MCF 10A (cell line): ENCODE results near the genes GMCL1 and PCBP1.

- PRO-cap, result no peak
- RRBS, result no CpG with 5 or more reads among the region's 9 CpGs
Observed at GRCh38 chr2:69465386-69465955, 28.2 kb upstream of the NFU1 start.

GRCh38 chr2:69604622-69605465, 38.7 kb downstream of the AAK1 start:
- PRO-cap, result no peak
- RRBS, result no CpG with 5 or more reads among the region's 5 CpGs

DNA sequence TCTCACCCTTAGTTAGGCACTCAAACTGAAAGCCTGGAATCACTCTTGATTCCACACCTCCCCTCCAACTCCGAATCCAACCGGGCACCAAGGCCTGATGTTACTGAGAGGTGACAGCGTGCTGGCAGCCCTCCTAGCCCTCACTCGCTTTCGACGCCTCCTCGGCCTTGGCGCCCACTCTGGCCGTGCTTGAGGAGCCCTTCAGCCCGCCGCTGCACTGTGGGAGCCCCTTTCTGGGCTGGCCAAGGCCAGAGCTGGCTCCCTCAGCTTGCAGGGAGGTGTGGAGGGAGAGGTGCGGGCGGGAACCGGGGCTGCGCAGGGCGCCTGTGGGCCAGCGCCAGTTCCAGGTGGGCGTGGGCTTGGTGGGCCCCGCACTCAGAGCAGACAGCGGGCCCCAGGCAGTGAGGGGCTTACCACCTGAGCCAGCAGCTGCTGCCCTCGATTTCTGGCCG, 21.7 kb downstream of the AAK1 start:
- PRO-cap, result no peak
- RRBS, result no CpG with 5 or more reads among the region's 22 CpGs

DNA sequence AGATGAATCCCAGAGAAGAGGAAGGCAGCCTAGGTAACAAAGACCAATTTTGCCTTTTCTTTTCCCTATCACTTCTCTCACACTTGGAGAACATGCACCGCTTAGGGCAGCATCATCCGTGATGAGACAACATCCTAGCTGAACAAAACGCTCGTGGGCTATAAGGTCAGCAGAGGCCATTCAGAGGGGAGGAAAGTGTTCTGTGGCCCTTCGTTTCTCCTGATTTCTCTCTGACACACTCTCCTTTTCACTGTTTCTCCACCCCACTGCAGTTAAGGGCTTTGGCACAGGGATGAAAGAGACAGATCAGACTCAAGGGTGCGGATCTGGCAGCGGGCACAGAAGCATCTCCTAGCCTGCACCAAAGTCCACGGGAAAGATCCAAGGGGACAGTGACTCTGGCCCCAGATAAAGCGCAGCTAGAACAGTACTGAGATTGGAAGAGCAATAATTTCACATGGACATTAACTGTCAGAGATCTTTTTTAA, 2.4 kb downstream of the AAK1 start:
- PRO-cap, result no peak
- RRBS, result no CpG with 5 or more reads among the region's 9 CpGs

DNA sequence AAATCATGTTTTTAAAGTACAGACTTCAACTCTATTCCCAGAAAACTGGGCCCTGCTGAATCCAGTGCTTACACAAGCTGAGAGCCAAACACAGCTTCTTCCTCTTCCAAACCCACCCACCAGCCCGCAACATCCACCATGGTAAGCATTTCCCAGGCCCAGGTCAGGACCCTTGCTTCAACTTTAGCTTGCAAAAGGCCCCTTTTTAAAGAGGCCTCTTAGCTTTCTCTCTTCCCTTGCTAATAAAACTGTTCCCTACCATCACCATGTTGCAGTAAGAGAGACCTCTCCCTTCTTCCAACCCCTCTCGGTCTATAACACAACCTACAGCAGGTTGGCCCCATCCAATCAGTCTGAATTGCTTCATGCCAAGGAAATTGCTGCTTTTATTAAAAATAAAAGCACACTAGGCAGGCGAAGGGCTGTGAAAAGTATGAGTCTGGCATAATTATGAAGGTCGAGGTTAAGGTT, 1.9 kb downstream of the AAK1 start:
- PRO-cap, result no peak
- RRBS, result no CpG with 5 or more reads among the region's 4 CpGs

- PRO-cap, result bidirectional peak, plus-strand start at chr2:69652528, minus-strand start at chr2:69652322
- RRBS, result no CpG with 5 or more reads among the region's 7 CpGs
Observed at GRCh38 chr2:69652437-69652708, 8.8 kb upstream of the AAK1 start.

DNA sequence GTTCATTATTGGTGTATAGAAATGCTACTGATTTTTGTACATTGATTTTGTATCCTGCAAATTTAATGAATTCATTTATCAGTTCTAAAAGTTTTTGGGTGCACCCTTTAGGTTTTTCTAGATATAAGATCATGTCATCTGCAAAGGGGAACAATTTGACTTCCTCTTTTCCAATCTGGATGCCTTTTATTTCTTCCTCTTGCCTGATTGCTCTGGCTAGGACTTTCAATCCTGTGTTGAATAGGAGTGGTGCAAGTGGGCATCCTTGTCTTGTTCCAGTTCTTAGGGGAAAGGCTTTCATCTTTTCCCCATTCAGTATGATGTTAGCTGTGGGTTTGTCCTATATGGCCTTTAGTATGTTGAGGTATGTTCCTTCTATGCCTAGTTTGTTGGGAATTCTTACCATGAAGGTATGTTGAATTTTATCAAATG, 36.8 kb upstream of the AAK1 start:
- PRO-cap, result no peak

DNA sequence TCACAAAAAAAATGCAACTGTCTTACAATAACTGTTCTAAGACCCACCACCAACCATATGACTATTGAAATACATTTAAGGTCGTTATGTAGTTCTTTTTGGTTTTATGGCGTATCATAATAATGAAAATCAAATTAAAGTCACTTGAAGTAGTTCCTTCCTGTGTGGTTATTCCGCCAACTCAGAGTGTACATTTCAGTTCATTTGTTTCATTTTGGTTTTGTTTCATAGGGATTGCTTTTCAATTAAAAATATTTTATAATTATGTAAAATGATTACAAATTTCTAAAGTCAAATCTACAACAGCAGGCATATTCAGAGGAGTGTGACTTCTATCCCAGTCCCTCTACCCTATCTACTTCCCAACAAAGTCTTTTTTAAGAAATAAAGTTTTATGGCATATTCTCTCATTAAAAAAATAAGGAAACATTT, 46.0 kb upstream of the AAK1 start:
- PRO-cap, result no peak
- RRBS, result no CpG with 5 or more reads among the region's 3 CpGs

GRCh38 chr2:69704377-69704948, 37.5 kb upstream of the ANXA4 start:
- PRO-cap, result no peak
- RRBS, result no CpG with 5 or more reads among the region's 6 CpGs

- PRO-cap, result no peak
- RRBS, result no CpG with 5 or more reads among the region's 5 CpGs
Observed at GRCh38 chr2:69734069-69734677, 7.8 kb upstream of the ANXA4 start.

DNA sequence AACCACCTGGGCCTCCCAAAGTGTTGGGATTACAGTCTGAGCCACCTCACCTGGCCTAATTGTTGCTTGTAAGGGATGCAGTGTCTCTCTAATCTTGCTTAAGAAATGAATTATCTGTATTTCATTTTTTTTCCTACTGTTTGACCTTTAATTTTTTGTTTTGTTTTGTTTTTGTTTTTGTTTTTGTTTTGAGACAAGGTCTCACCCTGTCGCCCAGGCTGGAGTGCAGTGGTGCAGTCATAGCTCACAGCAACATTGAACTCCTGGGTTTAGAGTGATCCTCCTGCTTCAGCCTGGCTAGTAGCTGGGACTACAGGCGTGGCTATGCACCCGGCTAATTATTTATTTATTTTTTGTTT, 1.7 kb upstream of the ANXA4 start:
- PRO-cap, result no peak
- RRBS, result no CpG with 5 or more reads among the region's 3 CpGs

DNA sequence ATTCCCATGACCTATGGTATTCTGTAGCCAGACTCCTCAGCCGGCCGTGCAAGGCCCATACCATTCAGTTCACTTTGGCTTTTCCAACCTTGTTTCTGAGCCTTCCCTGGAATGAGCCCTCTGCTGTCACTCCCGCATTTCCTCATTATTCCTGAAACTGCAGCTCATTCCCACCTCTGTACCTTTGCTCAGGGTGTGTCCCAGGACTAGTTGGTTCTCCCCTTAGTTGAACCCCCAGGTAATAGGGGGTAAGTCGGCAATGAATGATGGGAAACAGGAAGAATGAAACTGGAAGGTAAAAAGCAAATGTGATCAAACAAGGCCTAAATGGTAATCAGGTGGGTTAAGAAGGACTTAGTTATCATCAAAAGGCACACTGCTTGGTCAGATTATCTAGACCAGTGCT, 37.8 kb downstream of the ANXA4 start:
- PRO-cap, result no peak
- RRBS, result no CpG with 5 or more reads among the region's 4 CpGs

GRCh38 chr2:69828928-69829974, at the start of gene GMCL1:
GMCL1 (plus strand) TSS chr2:69829660.
- PRO-cap, result bidirectional peak, plus-strand start at chr2:69829097, minus-strand start at chr2:69829042; bidirectional peak, plus-strand start at chr2:69829665, minus-strand start at chr2:69829486
- RRBS, result under 1% methylated on average over 22 of the region's 74 CpGs

DNA sequence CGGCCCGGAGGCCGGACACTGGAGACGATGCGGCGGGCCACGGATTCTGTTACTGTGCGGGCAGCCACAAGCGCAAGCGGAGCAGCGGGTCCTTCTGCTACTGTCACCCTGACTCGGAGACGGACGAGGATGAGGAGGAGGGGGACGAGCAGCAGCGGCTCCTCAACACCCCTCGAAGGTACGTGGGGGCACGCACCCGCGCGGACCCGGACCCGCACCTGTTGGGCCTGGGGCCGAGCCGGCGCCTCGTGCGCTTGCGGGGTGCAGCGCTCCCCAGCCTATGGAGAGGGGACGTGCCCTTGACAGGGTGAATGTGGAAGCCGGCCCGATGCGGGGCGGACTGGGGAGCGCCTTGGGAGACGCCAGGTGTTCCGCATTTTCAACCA, 508 bp downstream of the GMCL1 start:
- PRO-cap, result no peak
- RRBS, result 2% methylated on average over 8 of the region's 39 CpGs

DNA sequence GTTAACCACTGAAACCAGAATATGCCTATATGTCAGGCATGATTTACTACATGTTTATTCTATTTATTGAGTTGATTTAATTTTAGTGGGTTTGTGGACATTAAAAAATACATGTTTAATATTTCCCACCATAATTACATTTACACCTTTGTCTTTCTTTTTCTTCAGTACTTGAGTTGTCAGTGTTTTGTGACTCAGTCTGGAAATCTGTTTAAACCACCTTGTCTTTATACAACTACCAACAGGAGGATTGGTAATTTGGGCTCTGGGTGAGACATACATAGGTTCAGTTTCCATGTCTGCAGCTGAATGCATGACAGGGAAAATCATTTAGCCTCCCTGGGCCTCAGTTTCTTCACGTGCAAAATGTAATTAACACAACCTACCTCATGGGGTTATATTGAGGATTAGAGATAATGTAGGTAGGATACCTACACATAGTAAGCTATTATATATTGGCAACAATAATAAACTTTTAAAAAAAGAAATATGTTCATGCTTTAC, 1.9 kb upstream of the MXD1 start:
- PRO-cap, result no peak
- RRBS, result no CpG with 5 or more reads among the region's 1 CpG

- PRO-cap, result no peak
- RRBS, result no CpG with 5 or more reads among the region's 3 CpGs
Observed at GRCh38 chr2:69926883-69927473, 12.1 kb downstream of the MXD1 start.

DNA sequence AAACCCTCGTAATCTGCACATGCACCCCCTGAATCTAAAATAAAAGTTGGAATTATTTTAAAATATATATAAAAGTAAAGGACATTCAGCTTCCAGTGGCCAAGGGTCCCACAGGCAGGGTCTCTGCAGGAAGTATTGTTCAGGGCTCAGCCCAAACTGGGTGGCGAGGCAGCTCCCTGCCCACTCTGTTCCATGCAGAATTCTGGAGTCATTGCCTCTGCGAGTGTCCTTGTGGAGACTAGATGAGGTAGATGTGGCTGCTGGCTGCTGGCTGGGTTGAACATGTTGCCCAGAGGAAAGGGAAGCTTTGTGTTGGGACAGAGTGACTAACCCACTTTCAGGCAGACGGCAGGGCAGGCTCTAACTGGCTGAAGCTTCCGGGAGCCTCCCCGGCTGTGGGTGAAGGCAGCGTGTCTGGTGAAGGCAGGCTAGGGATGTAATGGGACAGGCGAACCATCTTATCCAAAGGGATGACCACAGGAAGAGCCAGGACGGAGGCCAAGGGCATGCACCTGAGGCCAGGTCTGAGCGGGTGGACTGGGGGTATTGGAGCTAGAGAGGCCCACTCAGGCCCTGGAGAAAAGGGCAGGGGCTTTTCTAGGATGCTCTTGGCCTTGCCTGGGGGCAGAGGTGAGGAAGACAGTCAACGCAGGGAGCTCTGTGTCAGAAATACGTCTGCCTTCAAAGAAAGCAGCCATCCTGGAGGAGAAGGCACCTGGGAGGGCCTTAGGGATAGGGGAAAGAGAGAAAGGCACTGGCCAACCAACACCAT, 16.0 kb downstream of the ASPRV1 start:
- PRO-cap, result bidirectional peak, plus-strand start at position 344 of the sequence, minus-strand start at position 284 of the sequence
- RRBS, result no CpG with 5 or more reads among the region's 12 CpGs

DNA sequence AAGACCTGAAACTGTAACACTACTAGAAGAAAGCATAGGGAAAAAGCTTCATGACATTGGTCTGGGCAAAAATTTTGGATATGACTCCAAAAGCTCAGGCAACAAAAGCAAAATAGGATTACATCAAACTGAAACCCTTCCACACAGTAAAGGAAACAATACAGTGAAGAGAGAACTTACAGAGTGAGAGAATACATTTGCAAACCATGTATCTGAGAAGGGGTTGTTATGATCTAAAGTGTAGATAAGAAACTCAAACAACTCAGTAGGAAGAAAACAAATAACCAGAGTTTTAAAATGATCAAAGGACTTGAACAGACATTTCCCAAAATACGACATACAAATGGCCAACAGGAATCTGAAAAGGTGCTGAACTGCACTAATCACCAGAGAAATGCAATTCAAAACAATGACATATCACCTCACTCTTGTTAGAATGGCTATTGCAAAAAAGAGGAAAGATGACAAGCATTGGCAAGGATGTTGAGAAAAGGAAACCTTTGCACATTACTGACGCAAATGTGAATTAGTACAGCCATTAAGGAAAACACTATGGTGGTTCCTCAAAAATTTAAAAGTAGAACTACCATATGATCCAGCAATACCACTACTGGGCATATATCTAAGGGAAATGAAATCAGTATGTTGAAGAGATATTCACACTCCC, 57.5 kb upstream of the ASPRV1 start:
- PRO-cap, result no peak
- RRBS, result no CpG with 5 or more reads among the region's 2 CpGs

DNA sequence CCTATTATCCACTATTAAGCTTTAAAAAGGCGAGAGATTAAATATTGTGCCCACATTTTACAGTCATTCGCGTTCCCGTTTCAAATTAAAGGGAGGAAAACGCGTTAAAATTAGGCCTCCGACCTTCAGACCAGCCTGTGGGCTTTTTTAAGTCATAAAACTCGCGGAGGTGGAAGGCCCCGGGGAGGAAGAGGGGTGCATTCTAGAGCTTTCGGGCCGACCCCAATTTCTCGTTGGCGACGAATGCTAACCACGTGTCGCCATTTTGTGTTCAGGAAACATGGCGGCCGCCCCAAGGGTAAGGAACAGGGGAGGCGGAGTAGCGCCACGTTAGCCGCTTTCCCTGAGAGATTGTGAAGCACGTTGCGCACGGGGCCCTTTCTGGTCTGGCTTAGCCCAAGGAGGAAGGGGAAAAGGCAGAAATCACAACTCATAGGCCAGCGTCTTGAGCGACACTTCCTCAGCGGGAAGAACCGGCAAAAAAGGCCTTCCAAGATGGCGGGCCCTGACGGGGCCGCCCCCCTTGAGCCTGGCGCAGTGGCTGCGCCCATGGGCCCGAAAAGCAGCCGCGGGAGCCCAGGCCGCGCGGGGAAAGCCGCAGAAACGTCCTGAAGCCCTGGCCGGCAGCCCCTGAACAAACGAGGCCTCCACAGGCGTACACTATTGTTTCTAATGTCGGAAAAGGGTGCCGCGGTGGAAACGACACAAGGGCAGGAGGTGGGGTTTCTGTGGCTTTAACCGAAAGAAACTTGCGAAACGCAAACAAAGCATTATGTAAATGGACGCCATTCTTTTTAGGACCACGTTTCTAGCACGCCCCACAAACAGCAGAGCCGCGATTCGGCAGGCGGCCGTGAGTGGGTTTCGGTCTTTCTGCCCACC, 1.0 kb upstream of the PCBP1 start:
- PRO-cap, result bidirectional peak, plus-strand start at position 274 of the sequence, minus-strand start at position 273 of the sequence; bidirectional peak, plus-strand start at position 484 of the sequence, minus-strand start at position 485 of the sequence
- RRBS, result no CpG with 5 or more reads among the region's 62 CpGs

- PRO-cap, result bidirectional peak, plus-strand start at chr2:70087477, minus-strand start at chr2:70087320
- RRBS, result under 1% methylated on average over 11 of the region's 18 CpGs
Observed at GRCh38 chr2:70087253-70087503, at the start of gene PCBP1. PCBP1 (plus strand) TSS chr2:70087477.